Breast (tissue), 4 donors: ENCODE results near the gene EDN2.

DNA sequence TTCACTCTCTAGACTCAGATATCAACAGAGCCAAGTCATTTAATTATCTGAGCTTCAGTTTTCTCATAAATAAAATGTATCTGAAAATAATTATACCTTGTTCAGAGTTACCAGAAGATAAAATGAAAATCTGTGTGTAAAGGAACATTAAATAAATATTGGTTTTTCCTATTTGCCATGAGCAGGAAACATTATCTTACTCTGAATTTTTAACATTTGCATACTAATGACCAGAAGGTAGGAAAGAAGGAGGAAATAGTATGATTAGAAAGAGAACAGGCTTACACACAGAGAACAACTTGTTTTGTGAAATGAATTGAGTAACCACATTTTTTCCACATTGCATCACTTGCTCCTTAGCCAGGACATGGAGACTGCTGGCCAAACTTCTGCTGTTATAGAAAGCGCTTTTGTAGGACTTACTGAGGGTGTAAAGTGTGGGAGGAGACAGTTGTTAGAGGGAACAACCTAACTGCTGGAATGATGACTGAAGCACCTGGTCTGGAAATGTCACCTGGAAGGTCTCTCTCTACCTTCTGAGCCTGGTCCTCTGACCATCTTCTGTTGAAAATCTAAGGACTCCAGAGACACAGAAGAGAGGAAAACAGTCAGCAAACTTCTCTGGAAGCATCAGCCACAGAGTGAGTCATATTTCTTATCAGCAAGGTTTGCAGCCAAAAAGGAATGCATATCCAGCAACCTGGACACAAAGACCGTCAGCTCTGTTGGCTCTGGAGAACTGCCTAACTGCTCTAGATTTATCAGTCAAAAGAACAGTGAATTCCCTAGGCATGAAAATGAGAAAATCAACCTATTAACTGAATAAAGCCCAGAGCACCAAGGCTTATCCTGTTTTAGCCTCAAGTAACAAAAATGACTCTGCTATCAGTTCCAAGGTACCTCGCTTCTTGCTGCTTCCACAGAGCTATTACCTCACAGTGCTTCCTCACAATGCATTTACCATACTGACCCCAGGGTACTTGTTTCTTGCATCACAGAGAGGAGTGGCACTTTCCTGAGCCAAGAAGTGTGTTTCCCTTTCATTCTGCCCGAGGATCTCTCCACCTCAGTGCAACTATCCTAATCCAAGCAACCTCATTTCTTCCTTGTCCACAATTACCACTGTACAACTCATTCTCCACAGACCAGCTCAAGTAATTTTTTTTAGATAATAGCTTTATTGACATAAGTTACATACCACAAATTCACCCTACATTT, 88.0 kb upstream of the SLFNL1 start:
- PRO-cap, 3 experiments = peak in 1 of 3 experiments; most common plus-strand start position 492 of the sequence (in 1); most common minus-strand start position 930 of the sequence (in 1)
- RRBS = no CpG with 5 or more reads among the region's 4 CpGs

- PRO-cap, 3 experiments = no peak in any of the 3 experiments
- RRBS = no CpG with 5 or more reads among the region's 7 CpGs
Observed at GRCh38 chr1:41238376-41239282, 3.5 kb downstream of the SCMH1 start.

- PRO-cap, 3 experiments = no peak in any of the 3 experiments
- RRBS = no CpG with 5 or more reads among the region's 18 CpGs
Observed at GRCh38 chr1:41357957-41358620, 116.0 kb upstream of the SCMH1 start.

DNA sequence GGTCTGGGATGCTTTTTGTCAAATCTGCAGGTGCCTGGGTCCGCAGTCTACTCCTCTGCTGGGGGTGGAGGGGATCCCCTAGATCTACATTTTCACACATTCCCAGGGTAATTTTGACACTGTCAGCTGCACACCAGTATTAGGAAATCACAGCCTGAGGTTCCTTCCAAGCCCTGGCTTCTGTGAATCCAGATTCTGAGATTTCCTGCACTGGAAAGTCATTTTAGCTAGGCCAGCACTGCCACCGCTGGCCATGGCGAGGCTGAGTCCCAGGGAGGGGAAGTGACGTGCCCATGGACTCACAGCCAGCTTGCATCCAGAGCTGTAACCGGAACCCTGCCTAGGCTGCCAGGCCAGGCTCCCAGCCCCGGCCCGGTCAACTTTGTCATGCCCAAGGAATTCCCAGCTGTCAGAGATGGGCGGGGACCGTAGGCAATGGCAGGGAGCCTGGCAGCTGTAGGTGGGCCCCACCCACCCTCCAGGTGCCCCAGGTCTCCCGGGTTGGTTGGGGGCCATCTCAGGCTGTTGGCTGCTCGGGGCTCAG, 65.7 kb downstream of the EDN2 start:
- PRO-cap, 3 experiments = no peak in any of the 3 experiments
- RRBS = 12% methylated on average over 4 of the region's 11 CpGs

DNA sequence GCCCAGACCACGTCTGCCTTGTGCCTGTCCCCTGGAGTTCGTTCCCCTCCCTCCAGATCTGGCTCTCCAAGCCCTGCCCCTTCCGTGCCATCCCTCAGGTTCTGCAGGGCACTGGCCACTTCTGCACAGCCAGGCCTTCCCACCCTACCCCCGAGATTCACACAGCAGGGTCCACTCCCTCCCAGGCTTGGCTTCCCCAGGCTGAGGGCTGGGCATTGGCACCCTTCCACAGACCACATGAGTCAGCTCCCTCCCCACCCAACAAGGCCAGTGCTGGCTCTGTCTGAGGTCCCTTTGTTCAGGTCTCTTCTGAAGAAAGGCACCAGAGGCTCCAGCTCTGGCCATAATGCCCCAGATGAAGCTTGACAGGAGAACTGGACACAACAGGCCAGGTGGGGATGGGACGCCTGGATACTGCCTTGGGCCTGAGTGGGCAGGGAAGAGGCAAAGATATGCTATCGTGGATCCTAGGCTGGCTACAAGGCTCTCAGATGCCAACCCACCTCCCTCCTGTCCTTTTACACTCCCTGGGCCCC, 51.5 kb downstream of the EDN2 start:
- PRO-cap, 3 experiments = no peak in any of the 3 experiments
- RRBS = no CpG with 5 or more reads among the region's 6 CpGs

DNA sequence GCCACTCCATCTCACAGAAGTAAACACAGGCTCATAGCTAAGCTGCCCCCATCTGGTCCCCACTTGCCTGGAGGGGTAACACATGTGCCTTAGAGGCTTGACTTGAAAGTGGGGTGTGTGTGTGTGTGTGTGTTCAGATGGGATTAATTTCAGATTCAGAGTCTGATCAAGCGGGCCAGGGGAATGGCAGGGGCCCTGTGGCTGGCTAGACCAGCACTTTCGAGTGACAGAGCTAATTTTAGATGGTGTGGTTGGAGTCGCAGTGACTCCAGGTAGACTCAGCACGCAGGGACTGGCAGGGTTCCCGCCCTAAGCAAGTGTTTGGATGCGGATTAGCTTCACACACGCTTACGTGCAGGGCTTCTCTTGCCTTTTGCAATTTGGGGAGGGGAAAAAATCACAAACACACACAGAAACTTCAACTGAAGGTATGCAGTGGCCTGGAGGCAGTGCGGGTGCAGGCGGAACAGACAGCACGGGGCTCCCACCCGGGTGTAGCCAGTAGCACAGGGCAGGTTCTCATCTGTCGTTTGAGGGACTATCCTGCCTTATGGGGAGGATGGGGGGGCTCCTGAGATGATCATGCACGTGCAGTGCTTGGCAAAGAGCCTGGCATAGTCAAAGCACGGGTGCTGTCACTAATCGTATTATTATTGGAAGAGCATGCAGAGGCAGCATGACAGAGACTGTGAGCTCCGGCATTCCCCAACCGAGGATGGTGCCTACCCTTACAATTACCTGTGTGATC, 1.3 kb downstream of the EDN2 start:
- PRO-cap, 3 experiments = no peak in any of the 3 experiments
- RRBS = no CpG with 5 or more reads among the region's 18 CpGs

DNA sequence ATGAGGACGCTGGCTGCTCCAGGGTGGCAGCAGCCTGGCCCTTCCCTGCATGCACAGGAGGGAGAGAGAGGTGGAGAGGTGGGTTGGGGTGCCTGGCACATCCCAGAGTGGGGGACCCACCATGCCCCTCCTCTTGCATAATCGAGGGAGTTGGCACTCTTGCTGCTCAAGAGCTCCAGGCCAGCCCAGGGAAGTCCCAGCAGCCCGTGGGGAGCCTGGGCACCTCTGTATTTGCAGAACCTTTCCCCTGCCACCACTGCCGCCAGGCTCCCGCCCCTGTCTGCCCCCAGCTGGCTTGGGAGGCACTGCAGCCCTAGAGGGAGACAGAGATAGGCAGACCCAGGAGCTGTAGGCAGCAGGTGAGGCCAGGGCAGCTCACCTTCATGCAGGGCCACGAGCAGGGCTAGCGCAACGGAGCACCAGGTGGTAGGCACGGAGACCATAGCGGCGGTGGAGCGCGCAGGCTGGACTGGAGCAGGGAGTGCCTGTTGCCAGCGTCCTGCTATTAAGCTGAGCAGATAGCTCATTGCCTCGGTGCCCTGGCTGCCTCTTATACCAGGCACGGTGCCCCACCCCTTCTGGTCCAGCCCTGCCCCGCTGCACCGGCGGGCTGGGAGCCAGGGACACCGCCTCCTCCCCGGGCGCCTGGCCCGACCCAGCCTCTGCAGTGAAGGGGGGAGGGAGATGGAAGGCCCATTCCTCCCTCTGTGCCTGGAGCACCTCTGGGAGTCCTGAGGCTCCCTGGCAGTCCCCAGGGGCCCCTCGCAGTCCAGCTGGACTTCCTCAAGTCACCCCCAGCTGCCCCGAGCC, at the start of gene EDN2:
Gene EDN2 (minus strand): TSS at position 525 of the 810 bp plus-strand sequence.
- PRO-cap, 3 experiments = no peak in any of the 3 experiments
- RRBS = no CpG with 5 or more reads among the region's 25 CpGs

GRCh38 chr1:41486240-41487369, 2.1 kb upstream of the EDN2 start:
- PRO-cap, 3 experiments = no peak in any of the 3 experiments
- RRBS = 70% methylated on average over 4 of the region's 33 CpGs

GRCh38 chr1:41499563-41500063, 15.1 kb upstream of the EDN2 start:
- PRO-cap, 3 experiments = no peak in any of the 3 experiments
- RRBS = no CpG with 5 or more reads among the region's 3 CpGs

DNA sequence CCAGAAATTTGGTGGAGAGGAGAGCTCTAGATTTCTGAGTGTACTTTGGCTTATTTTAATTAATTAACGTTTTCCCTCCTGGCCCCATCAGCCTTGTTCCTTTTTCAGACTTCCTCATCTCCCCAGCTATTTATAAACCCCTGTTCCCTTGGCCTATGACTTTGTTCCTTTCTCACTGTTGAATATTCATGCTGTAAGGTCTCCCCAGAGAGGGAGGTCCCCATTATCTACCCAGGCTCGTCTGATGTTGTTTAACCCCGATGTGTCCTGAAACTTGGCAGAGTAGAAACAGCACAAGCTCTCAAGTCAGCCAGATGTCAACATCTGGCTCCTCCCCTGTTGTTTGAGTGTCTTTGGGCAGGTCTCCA, 153.6 kb downstream of the HIVEP3 start:
- PRO-cap, 3 experiments = no peak in any of the 3 experiments
- RRBS = no CpG with 5 or more reads among the region's 3 CpGs

DNA sequence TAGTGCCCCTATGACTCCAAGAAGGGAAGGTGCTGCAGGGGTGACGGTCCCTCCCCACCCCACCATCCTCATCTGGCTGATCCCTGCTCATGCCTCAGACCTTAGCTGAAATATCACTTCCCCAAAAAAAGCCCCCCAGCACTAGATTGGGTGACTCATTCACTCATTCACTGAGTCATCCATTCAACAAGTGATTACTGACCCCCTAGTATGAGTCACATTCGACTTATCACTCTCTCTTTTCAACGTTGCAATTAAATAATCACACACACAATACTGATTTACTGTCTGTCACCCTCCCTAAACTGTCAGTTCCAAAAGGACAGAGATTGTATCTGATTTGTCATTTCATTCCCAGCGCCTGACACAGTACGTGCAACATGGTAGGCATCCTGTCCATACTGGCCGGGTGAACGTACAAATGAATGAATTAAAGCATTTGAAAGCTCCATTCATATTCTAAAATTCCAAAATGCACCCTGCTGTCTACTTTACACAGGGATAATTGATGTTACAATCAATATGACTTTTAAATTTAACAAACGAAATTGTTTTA, 48.5 kb downstream of the HIVEP3 start:
- PRO-cap, 3 experiments = no peak in any of the 3 experiments
- RRBS = no CpG with 5 or more reads among the region's 8 CpGs

- PRO-cap, 3 experiments = peak in 1 of 3 experiments; most common plus-strand start chr1:41882256 (in 1); most common minus-strand start chr1:41882219 (in 1)
- RRBS = no CpG with 5 or more reads among the region's 5 CpGs
Observed at GRCh38 chr1:41882006-41882493, 36.7 kb downstream of the HIVEP3 start.

DNA sequence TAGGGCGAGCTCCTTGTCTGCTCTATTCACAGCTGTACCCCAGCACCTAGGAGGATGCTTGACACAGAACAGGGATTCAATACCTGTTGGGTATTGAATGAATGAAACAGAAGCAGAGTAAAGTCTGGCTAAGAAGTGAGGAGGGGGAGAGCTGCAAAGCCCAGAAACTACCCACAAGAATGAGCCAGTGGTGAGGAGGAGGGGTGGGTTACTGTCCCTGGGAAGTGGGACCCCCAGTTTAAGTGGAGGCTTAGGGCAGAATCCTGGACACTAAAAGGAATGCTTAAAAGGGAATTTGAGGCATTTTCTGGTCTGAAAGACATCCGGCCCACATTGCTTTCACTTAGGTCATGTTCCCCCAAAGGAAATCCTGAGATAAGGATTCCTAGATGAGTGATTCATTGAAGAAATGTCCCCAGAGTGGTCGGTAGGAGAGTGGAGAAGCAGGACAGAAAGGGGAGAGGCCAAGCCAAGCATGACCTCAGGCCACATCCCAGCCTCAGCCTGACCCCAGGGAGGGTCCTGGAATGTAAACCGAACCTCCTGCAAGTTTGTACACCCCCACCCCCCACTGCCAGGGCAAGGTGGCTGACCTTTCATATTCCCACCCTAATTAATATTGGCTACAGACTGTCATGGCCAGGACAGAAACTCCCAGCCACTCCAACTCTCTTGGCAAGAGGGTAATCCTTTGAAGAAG, 16.7 kb downstream of the HIVEP3 start:
- PRO-cap, 3 experiments = no peak in any of the 3 experiments
- RRBS = no CpG with 5 or more reads among the region's 4 CpGs

DNA sequence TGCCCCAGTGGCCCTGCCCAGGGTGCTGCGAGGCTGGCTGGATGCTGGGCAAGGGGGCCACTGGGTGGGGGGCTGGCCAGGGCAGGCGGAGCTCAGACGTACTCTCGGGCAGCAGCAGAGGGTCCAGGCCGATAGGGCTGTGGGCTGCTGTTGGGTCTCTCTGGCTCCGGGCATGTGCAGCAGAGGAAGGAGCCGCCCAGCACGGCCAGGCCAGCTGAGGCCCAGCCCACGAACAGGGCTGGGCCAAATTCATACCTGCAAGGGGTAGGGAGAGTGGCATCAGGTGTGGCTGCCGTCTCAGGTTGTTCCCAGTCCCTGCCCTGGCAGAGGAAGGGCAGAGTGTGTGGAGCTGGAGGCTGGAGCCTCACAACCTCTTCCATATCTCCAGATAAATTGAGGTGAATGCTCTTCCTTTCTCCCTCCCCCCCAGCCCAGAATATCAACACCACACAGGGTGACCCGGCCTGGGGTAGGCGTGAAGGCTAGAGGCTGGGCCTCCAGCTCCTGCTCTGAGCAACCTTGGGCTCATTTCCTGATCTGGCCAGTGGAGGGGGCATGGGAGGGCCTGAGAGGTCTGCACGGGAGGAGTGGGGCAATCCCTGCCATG, 4.2 kb downstream of the CLDN19 start:
- PRO-cap, 3 experiments = no peak in any of the 3 experiments
- RRBS = no CpG with 5 or more reads among the region's 13 CpGs

- PRO-cap, 3 experiments = no peak in any of the 3 experiments
- RRBS = no CpG with 5 or more reads among the region's 8 CpGs
Observed at GRCh38 chr1:42745309-42745706, 5.3 kb upstream of the CLDN19 start.

GRCh38 chr1:42795575-42795797, 10.7 kb downstream of the TMEM269 start:
- PRO-cap, 3 experiments = peak in 1 of 3 experiments; most common minus-strand start chr1:42795694 (in 1)
- RRBS = no CpG with 5 or more reads among the region's 1 CpG

- PRO-cap, 3 experiments = no peak in any of the 3 experiments
- RRBS = no CpG with 5 or more reads among the region's 15 CpGs
Observed at GRCh38 chr1:42931766-42932663, 26.7 kb downstream of the SLC2A1 start.

- PRO-cap, 3 experiments = no peak in any of the 3 experiments
- RRBS = no CpG with 5 or more reads among the region's 8 CpGs
Observed at GRCh38 chr1:42937764-42938725, 20.6 kb downstream of the SLC2A1 start.

- PRO-cap, 3 experiments = peak in 1 of 3 experiments; most common minus-strand start chr1:42942785 (in 1)
- RRBS = no CpG with 5 or more reads among the region's 7 CpGs
Observed at GRCh38 chr1:42942444-42942929, 16.2 kb downstream of the SLC2A1 start.

DNA sequence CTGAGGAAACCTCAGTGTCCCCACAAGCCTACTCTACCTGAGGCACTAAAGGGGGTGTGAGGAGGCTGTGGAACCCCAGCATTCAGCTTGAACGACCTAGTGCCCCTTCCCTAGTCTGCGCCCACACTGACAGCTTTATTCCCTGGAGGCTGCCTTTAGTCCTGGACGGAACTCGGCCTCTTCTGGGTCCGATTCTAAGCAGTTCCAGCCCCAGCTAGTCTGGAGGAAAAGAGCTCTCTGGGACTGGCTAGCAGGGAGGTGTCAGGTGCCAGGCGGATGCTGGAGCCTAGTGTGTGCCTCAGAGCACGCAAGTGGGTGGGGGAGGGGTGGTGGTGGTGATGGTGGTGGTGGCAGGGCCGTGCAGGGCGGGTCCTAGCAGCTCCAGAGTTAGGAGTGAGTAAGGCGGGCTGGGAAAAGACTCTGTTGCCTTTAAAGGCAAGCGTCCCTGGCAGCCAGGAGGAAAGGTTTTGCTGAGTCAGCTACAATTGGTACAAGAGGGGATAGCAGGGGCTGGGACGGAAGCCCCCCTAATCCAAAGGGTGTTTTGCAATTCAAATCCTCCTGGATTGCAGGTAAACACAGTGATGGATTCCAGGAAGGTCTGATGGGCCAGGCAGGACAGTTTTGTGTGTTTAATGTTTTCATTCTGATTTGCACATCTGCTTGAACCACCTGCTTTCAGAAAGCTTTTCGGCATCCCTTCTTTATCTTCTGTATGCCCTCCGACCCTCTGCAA, 4.0 kb upstream of the SLC2A1 start:
- PRO-cap, 3 experiments = no peak in any of the 3 experiments
- RRBS = no CpG with 5 or more reads among the region's 14 CpGs